Colon Carcinoma Metastatic in the Brain (tissue), 2 donors: ENCODE measurements around a stretch of chr15.

GRCh38 chr15:35209949-35210284 lies 124.8 kb upstream of the NANOGP8 start:
- PRO-cap, 2 experiments: no peak in any of the 2 experiments

GRCh38 chr15:35307182-35307726 lies 222.2 kb upstream of the NANOGP8 start:
- PRO-cap, 2 experiments: no peak in any of the 2 experiments

GRCh38 chr15:35390424-35391113 lies 155.4 kb downstream of the DPH6 start:
- PRO-cap, 2 experiments: no peak in any of the 2 experiments

- PRO-cap, 2 experiments: no peak in any of the 2 experiments
Observed at GRCh38 chr15:35697553-35698297, 151.8 kb upstream of the DPH6 start.

GRCh38 chr15:36580309-36580588 lies 823 bp downstream of the CDIN1 start:
- PRO-cap, 2 experiments: no peak in any of the 2 experiments

GRCh38 chr15:36605433-36605939 lies 26.1 kb downstream of the CDIN1 start:
- PRO-cap, 2 experiments: no peak in any of the 2 experiments

DNA sequence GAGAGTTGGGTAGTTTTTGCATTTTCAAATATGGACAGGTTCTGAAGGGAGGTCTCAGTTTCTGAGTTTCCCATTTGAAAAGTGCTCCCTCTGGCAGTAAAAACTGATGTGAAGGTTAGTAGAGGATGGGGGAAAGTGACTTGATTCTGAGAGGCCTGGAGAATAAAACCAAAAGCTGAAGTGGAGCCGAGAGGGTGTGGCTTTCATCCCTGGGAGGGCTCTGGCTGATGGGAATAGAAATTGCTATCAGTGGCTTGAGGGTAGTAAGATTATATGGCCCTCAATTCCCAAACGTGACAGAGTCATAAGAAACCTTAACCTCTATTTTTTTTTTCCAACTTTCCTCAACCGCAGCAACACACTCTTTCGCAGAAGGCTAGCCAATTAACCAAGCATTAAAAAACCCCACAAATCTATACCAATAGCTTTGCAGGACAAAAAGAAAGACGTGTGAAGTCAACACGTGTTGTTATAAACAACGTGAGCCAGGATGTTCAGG lies 185.9 kb downstream of the MEIS2 start:
- PRO-cap, 2 experiments: no peak in any of the 2 experiments

- PRO-cap, 2 experiments: no peak in any of the 2 experiments
Observed at GRCh38 chr15:37024221-37024991, 75.9 kb downstream of the MEIS2 start.

DNA sequence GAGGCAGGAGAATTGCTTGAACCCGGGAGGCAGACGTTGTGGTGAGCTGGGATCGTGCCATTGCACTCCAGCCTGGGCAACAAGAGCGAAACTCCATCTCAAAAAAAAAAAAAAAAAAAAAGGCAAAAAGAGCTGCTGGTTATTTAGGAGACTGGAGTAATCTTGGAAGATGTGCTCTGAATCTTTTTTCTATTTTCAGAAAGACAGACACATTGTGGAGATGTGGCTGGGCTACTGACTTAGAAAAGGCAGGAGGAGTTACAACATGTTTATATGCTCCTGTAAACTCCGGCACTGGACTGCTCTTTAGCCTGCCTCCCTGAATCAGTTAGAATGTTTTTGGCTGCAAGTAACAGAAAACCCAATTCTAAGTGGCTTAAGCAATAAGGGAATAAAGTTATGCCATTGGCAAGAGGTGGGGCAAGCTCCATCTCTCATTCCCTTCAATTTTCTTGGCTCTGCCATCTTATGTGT lies 22.2 kb upstream of the MEIS2 start:
- PRO-cap, 2 experiments: no peak in any of the 2 experiments

DNA sequence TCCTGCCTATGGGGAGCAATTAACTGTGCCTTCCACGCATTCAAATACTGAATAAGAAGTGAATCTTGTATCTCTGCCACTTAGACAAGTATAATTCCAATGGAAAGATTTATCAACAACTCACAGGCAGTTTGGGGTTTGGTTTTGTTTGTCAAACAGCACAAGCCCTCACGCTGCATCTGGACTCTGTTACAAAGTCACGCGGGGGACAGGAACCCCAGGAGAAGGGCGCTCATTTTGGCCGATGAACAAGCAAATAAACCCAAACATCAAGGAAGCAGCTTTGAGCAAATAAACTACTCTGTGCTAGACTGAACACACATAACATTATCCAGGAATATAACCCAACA lies 61.7 kb upstream of the TMCO5A start:
- PRO-cap, 2 experiments: no peak in any of the 2 experiments

GRCh38 chr15:38454726-38455277 lies 875 bp downstream of the FAM98B start:
- PRO-cap, 2 experiments: no peak in any of the 2 experiments

DNA sequence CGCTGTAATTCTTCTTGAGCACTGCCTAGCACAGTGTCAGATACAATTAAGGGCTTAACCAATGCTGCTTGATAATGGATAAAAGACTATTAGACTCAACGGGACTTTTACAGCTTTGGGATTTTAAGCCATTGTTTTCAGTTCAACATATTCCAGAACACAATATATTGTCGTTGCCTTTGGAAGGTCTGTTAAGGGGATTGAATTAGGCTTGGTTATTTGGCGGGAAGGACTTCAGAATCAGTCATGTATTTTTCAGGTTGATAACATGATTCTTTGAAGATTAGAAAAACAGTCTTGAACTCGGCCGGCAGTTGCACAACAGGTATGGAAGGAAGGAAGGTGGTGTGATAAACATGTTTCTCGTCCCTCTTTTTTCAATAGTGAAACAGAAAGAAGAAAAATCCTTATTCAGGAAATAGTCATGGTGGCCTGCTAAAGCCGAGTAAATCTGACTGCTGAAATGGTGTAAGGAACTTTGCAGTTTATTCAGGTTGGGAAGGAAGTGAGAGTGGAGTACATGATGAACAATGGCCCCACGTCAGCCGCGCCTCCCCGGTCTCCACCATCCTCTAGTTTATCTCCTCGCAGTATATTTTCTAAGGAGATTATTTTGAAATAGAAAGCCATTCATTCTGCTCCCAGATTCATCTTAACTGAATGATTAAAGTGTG lies 6.8 kb downstream of the RASGRP1 start:
- PRO-cap, 2 experiments: no peak in any of the 2 experiments

DNA sequence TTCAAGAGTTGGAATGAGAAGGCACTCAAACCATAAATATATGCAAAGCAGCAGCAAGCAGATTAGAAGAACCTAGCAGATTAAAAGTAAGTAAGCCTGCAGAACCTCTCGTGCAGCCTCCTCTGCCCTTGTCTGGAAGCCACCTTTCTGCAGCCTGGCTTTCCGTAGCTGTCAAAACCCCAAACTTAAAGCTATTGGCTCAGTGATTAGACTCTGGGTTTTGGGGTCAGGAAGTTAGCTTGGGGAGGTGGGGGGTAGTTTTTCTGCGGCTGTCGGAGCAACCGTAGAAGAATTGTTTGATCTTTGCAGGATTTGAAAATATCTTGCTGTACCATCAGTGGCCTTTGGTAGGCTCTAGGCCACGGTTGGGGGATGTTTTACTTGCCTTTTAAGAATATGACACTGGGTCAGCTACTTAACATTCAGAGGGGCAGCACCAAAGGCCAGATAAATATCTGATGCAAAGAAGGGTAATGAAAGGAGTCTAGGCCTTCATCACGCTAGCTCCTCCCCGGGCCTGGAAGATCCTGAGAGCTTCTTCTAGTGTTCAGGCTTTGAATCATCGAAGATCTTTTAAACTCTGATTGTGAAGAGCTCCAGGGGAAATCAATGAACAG lies 88.4 kb upstream of the RASGRP1 start:
- PRO-cap, 2 experiments: no peak in any of the 2 experiments

GRCh38 chr15:38828448-38828845 lies 263.8 kb upstream of the RASGRP1 start:
- PRO-cap, 2 experiments: no peak in any of the 2 experiments

DNA sequence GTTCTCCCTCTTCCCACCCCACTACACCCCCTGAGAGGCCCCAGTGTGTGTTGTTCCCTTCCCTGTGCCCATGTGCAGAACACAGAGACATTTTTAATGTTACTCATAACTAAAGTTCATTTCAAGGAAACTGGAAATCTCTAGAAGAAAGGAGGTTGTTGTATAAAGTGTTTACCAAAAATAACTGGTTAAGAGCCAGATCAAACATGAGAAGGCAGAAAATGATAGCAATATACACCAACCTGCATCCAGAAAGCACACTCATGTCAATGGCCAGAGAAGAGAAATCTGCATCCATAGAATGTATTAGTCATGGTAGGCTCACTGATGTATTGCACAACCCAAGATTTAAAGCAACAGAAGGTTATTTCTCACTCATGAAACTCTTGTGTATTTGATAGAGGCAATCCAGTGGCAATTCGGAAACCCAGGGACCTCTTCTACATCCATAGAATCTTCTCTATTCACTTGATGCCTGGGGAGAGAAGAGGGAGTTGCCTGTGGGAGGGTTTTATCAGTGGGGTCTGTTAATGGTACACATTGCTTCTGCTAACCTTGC lies 321.9 kb upstream of the RASGRP1 start:
- PRO-cap, 2 experiments: no peak in any of the 2 experiments

- PRO-cap, 2 experiments: no peak in any of the 2 experiments
Observed at GRCh38 chr15:39363575-39364183, 217.2 kb upstream of the THBS1 start.

- PRO-cap, 2 experiments: no peak in any of the 2 experiments
Observed at GRCh38 chr15:39426766-39427655, 153.9 kb upstream of the THBS1 start.

DNA sequence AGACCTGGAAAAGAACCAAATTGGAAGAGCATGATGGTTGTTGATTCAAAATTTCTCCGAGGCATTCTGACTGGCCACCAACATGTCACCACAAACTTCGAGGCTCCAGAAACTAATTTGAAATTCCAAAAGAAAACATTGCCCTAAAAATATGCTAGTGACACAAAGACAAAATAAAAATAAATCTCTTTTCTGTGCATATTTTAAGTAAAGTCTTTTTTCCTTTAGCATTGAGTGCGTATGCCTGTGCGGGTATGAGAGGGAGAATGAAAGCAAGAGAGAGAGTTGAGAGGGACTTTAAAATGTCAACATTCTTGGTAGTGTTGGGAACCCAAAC lies 147.0 kb upstream of the THBS1 start:
- PRO-cap, 2 experiments: no peak in any of the 2 experiments

GRCh38 chr15:39458561-39458997 lies 122.3 kb upstream of the THBS1 start:
- PRO-cap, 2 experiments: no peak in any of the 2 experiments

- PRO-cap, 2 experiments: no peak in any of the 2 experiments
Observed at GRCh38 chr15:39583391-39583767, 2.5 kb downstream of the THBS1 start.